ENCODE results near the genes CD80, FBXO40 and SLC49A4.

GRCh38 chr3:119559312-119559970, at the start of gene CD80:
CD80 (minus strand) TSS chr3:119559614.
- PRO-cap: no peak
- RAMPAGE, long total RNA, 4 experiments: no peak in any of the 4 experiments

GRCh38 chr3:119570002-119570696, 9.1 kb upstream of the ADPRH start:
- PRO-cap: no peak
- RAMPAGE, long total RNA, 4 experiments: no peak in any of the 4 experiments

DNA sequence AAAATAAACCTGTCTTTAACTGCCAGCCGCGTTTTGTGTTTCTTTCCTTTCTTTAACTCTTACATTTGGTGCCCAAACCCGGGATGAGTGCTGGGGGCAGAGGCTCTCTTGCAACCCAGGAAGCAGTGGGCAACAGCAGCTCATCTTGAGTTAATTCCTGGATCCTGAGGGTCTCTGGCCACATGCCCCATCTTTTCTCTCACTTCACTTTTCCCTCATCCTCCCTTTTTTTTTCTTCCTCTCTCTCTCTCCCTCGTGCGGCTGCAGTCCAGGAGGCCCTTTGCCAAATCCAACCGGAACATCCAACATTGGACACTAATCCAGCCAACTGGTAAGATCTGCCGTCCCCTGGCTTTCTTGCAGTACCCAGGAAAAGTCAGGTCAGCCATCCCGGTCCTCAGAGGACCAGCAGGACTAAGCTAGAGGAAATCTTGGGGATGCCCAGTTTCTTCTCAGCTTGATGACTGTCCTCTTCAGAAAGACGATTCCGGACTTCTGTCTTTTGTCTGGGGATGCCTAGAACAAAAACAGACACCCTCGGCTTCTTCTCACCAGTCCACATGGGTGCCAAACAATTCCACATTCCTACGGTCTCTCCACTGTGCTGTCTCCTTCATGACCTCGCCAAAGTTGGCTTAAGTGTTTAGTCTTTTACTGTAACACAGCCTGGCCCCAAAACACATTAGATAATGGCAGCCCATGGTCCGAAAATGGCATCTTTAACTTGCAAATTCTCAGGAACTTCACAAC, 115.6 kb downstream of the GSK3B start:
- PRO-cap: no peak
- RAMPAGE, long total RNA, 4 experiments: start-site peak on the minus strand in 1 of 4 experiments, centred at position 433 of the sequence, 10 reads per replicate

GRCh38 chr3:120090498-120091476, 3.5 kb downstream of the GSK3B start:
- PRO-cap: no peak
- RAMPAGE, long total RNA, 4 experiments: no peak in any of the 4 experiments

- PRO-cap: bidirectional peak, plus-strand start at chr3:120095771, minus-strand start at chr3:120095637
- RAMPAGE, long total RNA, 4 experiments: no peak in any of the 4 experiments
These were observed 1.3 kb upstream of the GSK3B start for GRCh38 chr3:120095608-120095871.

GRCh38 chr3:120431974-120432634, 18.7 kb downstream of the FSTL1 start:
- PRO-cap: no peak
- RAMPAGE, long total RNA, 4 experiments: no peak in any of the 4 experiments

DNA sequence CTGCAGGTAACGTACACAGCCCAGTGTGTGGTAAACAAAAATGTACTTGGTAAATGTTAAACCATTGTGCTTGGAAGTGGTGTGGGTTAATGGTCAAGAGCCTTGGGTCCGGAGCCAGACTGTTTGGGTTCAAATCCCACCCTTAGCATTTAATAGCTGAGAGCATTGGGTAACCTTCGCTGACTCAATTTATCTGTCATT, 1.6 kb downstream of the FSTL1 start:
- PRO-cap: no peak
- RAMPAGE, long total RNA, 4 experiments: no peak in any of the 4 experiments

GRCh38 chr3:120449504-120450218, 1.1 kb downstream of the FSTL1 start:
- PRO-cap: unidirectional peak, plus-strand start at chr3:120449884; unidirectional peak, plus-strand start at chr3:120450164
- RAMPAGE, long total RNA, 4 experiments: no peak in any of the 4 experiments

- PRO-cap: unidirectional peak, plus-strand start at chr3:120450335
- RAMPAGE, long total RNA, 4 experiments: no peak in any of the 4 experiments
These were observed 567 bp downstream of the FSTL1 start for GRCh38 chr3:120450219-120450631.

GRCh38 chr3:120567299-120567771, 28.8 kb upstream of the NDUFB4 start:
- PRO-cap: no peak
- RAMPAGE, long total RNA, 4 experiments: no peak in any of the 4 experiments

- PRO-cap: no peak
- RAMPAGE, long total RNA, 4 experiments: no peak in any of the 4 experiments
These were observed 67.9 kb upstream of the STXBP5L start for GRCh38 chr3:120840200-120840465.

GRCh38 chr3:121592809-121593857, at the start of gene FBXO40:
FBXO40 (plus strand) TSS chr3:121593379.
- PRO-cap: no peak
- RAMPAGE, long total RNA, 4 experiments: no peak in any of the 4 experiments

DNA sequence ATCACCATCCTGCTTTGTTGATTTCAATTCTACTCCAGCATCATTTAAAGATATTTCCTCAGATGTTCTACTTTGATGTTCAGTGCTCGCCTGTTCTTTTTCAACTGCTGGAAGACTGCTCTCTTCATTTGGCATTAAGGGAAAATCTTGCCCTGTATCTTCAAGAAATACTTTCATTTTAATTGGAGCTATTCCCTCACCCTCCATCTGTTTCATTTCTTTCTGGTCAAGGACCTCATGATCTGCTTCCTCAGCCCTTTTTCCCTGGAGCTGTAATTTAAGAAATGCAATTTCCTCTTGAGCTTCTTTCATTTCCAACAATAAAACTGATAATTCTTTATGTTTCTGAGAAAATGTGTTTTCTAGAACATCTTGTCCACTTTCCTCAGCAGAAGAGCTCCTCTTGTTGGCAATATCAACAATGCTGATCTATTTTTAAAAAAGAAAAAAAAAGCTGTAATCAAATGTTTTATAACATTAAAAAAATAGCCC, 37.8 kb upstream of the HCLS1 start:
- PRO-cap: no peak
- RAMPAGE, long total RNA, 4 experiments: no peak in any of the 4 experiments

DNA sequence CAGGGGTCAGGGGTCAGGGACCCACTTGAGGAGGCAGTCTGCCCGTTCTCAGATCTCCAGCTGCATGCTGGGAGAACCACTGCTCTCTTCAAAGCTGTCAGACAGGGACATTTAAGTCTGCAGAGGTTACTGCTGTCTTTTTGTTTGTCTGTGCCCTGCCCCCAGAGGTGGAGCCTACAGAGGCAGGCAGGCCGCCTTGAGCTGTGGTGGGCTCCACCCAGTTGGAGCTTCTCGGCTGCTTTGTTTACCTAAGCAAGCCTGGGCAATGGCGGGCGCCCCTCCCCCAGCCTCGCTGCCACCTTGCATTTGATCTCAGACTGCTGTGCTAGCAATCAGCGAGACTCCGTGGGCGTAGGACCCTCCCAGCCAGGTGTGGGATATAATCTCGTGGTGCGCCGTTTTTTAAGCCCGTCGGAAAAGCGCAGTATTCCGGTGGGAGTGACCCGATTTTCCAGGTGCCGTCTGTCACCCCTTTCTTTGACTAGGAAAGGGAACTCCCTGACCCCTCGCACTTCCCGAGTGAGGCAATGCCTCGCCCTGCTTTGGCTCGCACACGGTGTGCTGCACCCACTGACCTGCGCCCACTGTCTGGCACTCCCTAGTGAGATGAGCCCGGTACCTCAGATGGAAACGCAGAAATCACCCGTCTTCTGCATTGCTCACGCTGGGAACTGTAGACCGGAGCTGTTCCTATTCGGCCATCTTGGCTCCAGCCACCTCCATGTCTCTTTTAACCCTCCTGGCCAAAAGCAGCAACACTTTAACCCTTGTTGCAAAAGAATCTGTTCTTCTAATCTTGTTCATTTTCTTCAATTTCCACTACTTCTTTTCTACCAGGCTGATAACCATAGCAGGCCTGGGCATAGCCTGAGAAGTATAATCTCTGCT, 44.1 kb downstream of the SLC15A2 start:
- PRO-cap: no peak
- RAMPAGE, long total RNA, 4 experiments: no peak in any of the 4 experiments

GRCh38 chr3:121992540-121993142, 29.4 kb downstream of the ILDR1 start:
- PRO-cap: no peak
- RAMPAGE, long total RNA, 4 experiments: no peak in any of the 4 experiments

- PRO-cap: no peak
- RAMPAGE, long total RNA, 4 experiments: no peak in any of the 4 experiments
These were observed 8.7 kb downstream of the WDR5B start for GRCh38 chr3:122407177-122407451.

- PRO-cap: no peak
- RAMPAGE, long total RNA, 4 experiments: start-site peak on the minus strand in 1 of 4 experiments, at chr3:122496486-122496566 at its widest, 28 reads per replicate
These were observed 18.4 kb downstream of the KPNA1 start for GRCh38 chr3:122496289-122496877.

DNA sequence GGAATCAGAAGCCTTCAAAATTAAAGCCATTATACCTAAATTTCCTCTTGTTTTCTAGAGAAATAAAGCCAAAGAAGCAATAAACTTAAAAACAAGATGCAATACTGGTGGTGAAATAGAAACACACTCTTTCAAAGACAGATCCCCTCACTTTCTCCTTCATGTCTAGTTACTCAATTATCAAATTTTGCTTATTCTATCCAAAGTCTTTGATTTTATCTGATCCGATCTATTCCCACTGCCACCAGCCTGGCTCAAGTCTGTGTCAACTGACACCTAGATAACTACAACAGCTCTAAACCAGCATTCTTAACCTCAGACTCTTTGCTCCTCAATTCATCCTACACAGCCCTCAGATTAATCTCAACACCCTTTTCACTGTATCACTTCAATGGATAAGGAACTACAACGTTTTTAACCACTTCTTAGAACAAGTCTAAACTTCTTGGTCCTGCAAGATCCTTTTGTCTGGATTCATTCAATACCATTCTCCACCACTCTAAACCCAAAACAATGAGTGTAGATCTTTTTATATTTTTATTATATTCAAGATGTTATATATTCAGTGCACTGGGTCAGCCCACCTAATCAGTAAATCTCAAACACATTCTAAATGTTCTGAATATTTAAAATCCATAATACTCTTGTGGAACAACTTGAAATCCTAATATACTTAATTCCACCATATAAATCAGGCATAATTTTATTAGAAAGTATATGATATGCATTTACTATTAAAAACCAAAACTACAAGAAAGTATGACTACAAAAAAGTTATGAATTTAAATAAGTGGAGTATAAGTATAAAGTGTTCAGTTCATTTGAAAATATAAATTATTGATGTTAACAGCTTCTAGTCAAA, 8.9 kb downstream of the KPNA1 start:
- PRO-cap: no peak
- RAMPAGE, long total RNA, 4 experiments: no peak in any of the 4 experiments

DNA sequence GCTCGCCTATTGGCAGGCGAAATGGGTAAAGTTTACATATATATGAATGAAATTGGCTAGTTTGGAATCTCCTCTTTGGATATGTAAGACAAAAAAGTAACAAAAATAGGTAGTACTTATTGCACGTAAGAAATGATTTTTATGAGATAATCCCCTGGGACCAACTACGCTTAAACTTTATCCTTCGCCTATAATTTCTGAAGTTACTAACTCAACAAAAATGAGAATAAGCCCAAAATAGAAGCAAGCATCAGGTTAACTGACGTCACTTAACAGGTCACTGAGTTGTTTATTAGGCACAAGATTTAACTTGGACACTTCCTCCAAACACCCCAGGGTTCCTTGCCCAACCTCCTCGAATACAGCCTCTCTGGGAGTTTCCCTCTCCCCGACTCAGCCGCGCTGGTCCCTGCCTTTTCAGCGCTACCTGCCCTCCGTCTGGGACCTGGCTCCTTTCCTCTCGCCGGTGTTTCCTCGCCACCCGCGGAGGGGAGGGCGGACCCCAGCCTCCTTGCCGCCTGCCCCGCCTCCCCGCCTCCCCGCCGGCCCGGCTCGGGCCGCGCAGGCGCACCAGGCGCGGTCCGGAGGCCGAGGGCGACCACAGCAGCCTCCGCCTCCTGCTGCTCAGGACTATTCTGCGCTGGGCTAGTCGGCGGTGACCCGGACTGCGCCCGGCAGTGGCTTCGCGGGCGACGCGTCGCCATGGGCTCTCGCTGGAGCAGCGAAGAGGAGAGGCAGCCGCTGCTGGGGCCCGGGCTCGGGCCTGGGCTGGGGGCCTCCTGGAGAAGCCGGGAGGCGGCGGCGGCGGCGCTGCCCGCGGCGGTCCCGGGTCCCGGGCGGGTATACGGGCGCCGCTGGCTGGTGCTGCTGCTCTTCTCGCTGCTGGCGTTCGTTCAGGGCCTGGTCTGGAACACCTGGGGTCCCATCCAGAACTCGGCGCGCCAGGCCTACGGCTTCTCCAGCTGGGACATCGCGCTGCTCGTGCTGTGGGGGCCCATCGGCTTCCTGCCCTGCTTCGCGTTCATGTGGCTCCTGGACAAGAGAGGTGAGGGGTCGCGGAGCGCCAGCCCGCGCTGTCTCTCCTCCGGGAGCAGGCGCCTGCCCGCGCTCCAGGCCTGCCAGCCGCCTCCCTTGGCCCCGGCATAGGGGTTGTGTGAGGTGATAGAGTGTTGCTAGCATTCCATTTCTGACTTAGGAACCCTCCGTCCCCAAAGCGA, at the start of gene SLC49A4:
TSS of gene SLC49A4 (plus strand) at position 579 of the 1,217 bp plus-strand sequence.
- PRO-cap: unidirectional peak, plus-strand start at position 335 of the sequence; bidirectional peak, plus-strand start at position 677 of the sequence, minus-strand start at position 538 of the sequence; unidirectional peak, minus-strand start at position 1,106 of the sequence
- RAMPAGE, long total RNA, 4 experiments: no peak in any of the 4 experiments

- PRO-cap: no peak
- RAMPAGE, long total RNA, 4 experiments: no peak in any of the 4 experiments
These were observed 906 bp downstream of the SLC49A4 start for GRCh38 chr3:122795708-122796242.